Fallopian tube (tissue), 1 donor: ENCODE data around the genes ENPP4 and DEFB112.

DNA sequence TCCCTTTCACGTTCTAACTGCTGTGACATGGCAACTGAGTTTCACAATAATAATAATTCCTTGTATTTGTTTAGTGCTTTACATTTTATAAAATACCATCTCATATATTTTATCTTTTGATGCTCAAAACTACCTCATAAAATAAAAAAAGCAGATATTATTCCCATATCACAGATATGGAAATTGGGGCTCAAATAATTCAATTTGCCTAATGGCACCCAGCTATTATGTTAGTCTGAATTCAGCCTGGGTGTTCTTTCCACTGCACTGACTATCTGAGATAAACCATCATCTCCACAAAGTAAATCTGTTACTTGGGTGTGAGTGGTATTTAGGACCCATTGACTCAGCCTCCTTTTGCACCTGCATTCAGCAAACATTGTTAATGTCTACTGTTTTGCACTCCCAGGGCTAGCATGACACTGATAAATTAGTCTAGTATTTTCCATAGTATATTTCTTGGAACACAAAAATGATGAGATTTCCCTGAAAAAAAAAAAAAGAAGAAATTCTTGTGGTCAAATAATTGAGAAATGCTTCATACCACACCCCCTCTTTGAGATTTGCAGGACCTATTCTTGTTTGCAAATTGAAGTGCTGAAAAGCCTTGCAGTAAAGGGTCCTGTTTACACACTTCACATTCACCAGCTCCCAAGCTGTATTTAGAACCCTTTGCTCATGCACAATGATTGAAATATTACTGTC is 36.1 kb upstream of the CLIC5 start:
- PRO-cap = unidirectional peak, minus-strand start at position 273 of the sequence

- PRO-cap = bidirectional peak, plus-strand start at chr6:46129989, minus-strand start at chr6:46129849
Measured at GRCh38 chr6:46129695-46130546, at the start of gene ENPP4. Gene ENPP4 (plus strand): TSS chr6:46129989.

DNA sequence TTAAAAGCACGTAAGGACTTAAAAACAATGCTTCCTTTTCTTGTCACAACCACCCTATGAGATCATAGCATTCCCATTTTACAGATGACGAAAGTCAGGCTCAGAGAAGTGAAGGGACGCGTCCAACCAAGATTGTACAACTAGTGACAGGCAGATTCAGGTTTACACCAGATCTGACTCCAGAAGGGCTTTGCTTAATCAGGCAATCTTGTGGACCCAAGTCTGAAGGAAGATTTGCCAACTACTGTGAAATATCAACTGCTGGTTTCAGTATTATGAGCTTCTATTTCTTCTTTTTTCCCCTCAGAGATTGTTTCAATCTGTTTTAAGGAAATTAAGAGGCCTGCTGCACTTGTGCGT is 902 bp downstream of the ENPP4 start:
- PRO-cap = no peak

- PRO-cap = no peak
Measured at GRCh38 chr6:46325277-46326106, 154.7 kb upstream of the ENPP5 start.

DNA sequence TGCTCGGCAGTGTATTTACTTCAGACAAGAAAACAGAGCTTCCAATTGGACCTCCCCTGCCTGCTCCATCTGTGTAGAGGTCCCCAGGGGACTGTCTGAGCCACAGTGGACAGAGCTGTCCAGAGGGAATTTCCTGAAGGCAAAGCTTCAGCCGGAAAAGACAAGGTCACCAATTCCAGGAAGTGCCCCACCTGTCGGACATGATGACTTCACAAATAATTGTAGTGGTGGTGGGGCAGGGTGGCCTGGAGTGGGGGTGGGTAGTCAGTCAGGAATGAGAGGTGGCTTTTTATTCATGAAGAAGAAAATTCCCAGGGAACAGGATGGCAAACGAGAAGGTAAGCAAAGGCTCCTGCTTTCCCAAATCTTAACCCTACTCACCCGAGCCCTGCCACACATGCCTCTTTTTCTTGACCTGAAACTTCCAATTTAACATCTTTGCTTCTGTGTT is 18.5 kb downstream of the ADGRF5 start:
- PRO-cap = no peak

- PRO-cap = no peak
Measured at GRCh38 chr6:46990776-46991191, 51.3 kb downstream of the ADGRF1 start.

DNA sequence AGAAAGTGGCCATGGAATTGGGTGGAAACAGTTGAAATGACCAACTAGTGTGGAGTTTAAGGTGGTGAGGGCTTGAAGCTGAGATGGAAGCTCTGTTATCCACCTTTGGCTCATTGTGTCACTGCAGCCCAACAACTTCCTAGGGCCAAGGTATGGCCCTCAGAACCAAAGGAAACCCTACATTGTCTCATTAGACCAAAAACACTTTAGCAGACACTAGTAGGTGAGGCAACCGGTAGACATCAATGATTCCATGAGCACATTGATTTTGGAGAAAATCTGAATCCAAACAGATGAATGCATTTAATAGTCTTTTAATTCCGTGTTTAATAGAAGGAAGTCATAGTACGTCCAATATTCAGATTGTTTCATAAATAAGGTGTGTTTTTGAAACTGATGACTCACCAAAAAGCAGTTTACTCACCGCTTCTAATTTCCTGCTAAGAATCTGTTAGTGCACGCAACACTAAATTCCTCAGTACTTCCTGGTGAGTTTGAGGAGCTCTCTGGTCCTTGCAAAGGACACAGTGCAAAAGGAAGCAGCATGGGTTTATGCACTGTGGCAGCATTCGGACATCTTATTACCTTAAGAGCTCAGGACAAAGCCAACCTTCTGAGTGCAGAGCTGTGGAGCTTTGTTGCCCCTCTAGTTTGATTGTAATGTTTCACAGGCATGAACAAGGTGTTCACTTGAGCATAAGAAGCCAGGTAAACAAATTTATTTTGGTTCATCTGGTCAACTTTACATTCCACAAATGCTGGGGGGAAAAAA is 2.2 kb upstream of the ADGRF1 start:
- PRO-cap = unidirectional peak, plus-strand start at position 497 of the sequence

DNA sequence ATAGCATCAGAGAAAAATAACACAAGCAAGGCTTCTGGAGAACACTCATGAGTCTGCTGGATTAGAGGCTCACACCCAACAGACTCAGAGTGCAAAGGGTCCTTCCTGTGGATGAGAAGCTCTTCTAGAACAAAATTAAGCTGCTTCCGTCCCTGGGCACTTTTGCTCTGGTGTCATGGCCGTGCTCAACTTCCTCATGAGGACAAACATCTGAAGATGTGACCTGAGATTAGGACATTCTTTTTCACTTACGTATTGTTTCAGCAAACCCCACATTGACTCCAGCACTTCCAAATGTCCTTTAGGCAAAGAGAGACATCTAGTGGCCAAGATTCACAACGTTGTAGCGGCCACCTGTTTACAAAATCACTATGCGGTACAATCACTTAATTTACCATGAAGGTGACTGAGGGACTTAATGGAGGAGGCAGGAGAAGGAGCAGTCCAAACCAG is 5.3 kb upstream of the ADGRF1 start:
- PRO-cap = no peak

GRCh38 chr6:47197957-47198603 is 111.6 kb downstream of the TNFRSF21 start:
- PRO-cap = no peak

DNA sequence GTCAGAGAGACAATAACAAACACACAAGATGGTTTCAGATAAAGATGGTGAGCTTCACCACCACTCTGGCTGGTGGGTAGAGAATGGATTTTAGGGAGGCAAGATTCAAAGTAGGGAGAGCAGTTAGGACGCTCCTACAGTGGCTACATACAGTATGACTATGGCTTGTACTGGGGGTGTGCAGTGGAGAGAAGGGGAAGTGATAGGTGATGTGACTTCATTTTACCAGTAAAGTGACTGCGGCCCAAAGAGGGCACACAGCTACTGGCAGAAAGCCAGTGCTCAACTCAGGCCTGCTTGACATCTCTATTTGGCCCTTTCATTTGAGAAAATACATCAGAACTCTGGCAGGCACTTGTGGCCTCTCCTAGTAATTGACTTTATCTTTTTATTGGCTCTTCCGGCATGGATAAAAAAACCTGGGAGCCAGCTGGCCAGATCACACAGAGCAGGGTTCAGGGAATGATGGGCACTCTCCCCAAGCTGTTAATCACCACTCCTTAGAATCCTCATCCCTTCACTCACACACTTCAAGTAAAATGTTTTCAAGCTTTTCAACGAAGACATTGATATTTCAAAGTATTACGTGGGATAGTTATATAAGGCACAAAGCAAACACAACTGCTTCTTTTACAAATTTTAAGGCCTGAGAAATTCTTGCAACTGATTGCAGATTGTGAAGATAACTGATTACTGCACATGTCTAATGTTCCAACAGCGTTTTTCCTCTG is 73.7 kb downstream of the TNFRSF21 start:
- PRO-cap = no peak

DNA sequence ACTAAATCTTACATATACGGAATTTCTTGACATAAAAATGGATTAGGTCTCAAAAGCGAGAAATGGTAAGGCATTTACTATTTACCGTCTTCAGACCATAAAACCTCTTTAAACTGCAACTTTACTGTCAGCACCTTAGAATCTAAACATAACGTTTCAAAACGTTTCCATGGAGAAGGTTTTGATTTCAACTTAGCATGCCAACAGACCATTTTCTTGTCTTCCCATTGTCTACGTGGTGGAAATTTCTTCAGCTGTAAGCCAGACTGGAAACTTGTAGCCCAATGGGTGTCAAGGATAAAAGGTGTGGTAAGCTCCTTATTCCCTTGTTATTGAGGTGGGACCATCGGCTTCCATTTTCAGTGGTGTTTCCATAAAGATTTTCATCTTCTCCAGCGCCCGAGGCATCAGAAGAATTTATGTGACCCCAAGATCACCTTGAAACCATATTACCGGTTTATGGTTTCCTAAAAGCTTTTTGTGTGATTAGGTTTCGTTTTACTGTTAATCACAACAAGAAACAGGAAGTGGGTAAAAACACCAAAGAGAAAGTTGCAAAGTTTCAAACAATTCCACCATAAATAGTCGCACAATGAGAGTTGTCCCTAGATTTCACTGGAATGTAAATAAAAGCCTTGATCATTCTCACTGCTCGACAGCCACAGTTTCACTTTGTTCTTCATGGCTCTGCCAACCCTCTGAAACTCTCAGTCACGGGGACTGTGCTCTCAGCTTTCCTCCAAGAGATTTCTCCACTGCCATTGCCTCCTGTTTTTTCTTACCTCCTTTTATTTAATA is 63.0 kb upstream of the CD2AP start:
- PRO-cap = no peak

GRCh38 chr6:47567020-47567929 is 89.7 kb downstream of the CD2AP start:
- PRO-cap = no peak

DNA sequence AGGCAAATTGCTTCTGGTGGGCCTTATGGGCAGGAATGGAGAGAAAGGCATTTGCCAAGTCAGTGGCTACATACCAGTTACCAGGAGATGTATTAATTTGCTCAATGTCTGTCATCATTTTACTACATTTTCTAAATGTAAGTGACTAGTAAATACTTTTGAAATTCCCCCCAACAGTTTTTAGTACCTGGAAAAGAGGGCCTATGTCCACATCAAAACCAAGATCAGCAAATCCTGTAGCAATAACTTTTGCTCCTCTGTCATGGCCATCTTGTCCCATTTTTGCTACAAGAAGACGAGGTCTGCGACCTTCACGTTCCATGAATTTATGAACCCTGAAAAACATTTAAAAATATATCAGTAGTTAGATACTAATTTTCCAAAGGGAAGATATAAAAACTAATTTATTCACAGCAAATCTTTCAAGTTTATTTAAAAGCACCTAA is 23.0 kb downstream of the MMUT start:
- PRO-cap = no peak

GRCh38 chr6:49444461-49444767 is 18.6 kb downstream of the MMUT start:
- PRO-cap = no peak

GRCh38 chr6:49565799-49566601 is 15.5 kb downstream of the C6orf141 start:
- PRO-cap = unidirectional peak, plus-strand start at chr6:49566298

GRCh38 chr6:49635777-49636659 is 621 bp downstream of the RHAG start:
- PRO-cap = no peak

GRCh38 chr6:50049832-50050313 is at the start of gene DEFB112:
Gene DEFB112 (minus strand): TSS chr6:50049929.
- PRO-cap = no peak

DNA sequence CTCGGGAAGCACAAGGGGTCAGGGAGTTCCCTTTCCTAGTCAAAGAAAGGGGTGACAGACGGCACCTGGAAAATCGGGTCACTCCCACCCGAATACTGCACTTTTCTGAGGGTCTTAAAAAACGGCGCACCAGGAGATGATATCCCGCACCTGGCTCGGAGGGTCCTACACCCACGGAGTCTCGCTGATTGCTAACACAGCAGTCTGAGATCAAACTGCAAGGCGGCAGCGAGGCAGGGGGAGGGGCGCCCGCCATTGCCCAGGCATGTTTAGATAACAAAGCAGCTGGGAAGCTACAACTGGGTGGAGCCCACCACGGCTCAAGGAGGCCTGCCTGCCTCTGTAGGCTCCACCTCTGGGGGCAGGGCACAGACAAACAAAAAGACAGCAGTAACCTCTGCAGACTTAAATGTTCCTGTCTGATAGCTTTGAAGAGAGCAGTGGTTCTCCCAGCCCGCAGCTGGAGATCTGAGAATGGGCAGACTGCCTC is 303.0 kb downstream of the TFAP2B start:
- PRO-cap = no peak

DNA sequence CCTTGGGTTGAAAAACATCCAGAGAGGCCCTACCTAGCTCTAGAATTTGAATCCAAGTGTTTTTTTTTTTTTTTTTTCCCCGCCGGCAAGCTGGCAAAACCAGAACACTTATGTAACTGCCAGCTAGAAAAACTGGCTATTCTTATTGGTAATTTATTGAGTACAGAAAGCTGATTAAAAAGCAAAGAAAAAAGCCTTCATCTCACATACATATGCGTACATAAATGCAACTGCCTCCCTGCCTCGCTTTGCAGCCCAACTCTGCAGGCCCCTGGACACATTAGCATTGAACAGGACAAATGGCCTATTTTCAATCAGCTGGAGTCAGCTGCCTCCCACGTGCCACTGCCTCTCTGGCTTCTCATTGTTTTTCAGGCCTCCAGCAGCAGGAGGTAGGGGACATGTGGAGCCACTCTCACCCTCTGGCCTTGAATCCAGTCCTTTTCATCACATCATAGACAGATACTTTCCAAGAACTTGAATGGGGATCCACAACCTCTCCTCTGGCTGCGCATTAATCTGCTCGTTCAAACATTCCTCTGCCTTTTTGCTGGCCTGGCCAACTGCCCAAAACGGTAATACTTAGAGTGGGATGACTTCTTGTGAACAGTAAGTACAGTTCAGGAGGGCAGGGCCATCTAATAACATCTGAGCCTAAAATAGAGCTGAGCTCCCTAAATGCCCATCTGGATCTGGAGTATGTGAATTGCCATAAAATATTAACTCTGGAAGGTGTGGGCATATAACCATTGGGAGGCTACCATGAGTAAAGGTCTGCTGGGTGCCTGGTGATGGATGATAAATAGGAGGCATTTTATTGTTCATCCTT is 592.4 kb downstream of the PKHD1 start:
- PRO-cap = no peak

DNA sequence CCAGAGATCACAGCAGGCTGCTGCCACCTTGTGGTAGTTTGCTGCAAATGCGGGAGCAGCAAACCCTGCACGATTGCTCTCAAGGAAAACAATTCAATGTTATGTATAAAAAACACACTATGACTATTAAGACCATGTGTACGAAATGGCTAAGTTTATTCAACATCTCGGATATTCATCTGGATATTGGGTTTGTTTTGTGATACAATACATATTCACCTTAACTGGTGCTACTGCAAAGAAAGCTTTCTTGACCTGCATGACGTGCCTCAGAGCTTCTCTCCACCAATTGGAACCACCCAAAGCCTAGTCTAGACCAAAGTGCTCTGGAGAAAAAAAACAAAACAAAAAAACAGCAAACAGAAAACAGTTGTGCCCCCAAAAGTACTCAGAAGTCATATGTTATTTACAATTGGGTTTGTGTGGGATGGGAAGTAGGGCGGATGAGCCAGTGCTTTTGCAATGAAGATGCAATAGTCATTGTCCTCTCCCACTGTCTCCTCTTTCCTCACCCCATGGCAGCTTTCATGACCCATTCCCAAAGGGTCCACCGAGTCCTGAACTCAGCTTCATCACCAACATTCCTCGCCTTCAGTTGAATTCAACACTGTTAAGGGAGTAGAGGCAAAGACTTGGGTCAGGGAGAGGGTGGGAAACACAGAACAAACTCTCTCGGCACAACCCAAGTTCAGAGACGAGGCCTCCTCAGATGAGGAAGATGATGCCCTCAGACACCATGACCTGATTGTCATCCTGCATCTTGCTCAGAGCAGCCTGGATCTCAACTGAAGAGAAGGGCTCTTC is 19.8 kb upstream of the IL17F start:
- PRO-cap = no peak